ENCODE measurements around the gene DNAJC6.

GRCh38 chr1:63560232-63560662 is 33.0 kb upstream of the PGM1 start:
- PRO-cap = no peak
- RAMPAGE, long total RNA, 4 experiments = no peak in any of the 4 experiments

DNA sequence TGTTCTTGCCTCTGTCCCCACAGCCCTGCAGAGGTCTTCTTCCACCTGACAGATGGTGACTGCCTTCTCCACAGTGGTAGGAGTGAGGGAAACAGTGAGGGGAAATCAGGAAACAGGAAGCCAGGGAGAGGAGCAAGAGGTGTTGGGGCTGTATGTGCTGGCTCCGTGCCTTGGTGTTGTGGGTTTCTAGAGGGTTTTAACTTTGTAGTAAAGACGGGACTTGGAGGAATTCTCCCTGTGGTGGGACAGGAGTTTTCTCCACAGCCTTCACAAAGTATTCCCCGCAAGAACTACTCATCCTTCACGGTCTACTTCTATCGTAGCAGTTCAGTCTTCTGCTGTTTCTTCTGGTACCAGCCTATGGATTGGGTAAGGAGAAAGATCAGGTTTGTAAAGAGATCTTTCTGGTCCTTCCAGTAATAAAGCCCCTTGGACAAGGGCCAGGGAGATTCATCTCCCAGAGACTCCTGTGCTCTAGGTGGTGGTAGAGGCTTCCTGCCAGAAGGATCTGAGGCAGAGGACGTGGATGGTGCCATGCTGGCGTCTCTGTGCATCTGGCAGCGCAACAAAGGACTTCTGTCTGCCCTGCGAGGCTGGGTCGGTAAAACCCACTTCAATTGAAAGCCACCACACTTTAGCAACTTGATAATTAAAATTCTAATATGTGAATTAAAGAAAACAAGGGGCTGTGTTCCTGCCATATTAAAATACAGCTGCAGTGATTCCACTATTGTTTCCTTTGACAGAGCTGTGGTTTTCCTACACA is 73.4 kb downstream of the ROR1 start:
- PRO-cap = no peak
- RAMPAGE, long total RNA, 4 experiments = no peak in any of the 4 experiments

- PRO-cap = no peak
- RAMPAGE, long total RNA, 4 experiments = no peak in any of the 4 experiments
Measured at GRCh38 chr1:64320444-64320643, 116.9 kb downstream of the UBE2U start.

DNA sequence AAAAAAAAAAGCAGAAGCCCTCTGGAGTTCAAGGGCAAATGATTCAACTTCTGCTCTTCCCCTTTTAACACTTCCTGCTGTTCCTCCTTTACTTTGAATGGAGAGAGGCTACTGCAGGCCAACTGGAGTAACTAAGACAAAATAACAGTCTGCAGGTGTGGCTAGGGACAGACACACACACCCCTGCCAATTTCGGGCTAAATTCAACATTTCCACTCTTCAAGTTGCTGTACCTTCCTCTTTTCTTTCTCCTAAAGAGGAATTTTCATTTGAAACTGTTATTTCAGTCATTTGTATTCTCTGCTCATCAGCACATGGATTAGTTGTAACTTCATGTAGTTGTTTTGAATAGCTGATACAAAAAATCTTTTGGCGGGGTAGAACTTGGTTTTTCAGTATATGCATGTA is 42.5 kb downstream of the CACHD1 start:
- PRO-cap = no peak
- RAMPAGE, long total RNA, 4 experiments = no peak in any of the 4 experiments

GRCh38 chr1:64691363-64691984 is 53.4 kb upstream of the RAVER2 start:
- PRO-cap = no peak
- RAMPAGE, long total RNA, 4 experiments = no peak in any of the 4 experiments

DNA sequence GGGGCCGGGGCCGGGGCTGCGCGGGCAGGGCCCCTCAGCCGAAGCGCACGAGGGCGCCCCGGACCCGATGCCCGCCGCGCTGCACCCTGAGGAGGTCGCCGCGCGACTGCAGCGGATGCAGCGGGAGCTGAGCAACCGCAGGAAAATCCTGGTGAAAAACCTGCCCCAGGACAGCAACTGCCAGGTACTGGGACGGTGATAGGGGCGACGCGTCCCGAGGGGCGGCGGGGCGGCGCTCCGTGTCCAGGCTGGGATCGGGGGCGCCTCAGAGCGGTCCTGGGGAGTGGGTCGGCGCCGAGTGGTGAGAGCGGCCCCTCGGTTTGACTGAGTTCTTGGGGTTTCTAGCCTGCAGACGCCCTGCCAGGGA is 346 bp downstream of the RAVER2 start:
- PRO-cap = no peak
- RAMPAGE, long total RNA, 4 experiments = no peak in any of the 4 experiments

GRCh38 chr1:64837871-64838171 is 92.9 kb downstream of the RAVER2 start:
- PRO-cap = no peak
- RAMPAGE, long total RNA, 4 experiments = no peak in any of the 4 experiments

DNA sequence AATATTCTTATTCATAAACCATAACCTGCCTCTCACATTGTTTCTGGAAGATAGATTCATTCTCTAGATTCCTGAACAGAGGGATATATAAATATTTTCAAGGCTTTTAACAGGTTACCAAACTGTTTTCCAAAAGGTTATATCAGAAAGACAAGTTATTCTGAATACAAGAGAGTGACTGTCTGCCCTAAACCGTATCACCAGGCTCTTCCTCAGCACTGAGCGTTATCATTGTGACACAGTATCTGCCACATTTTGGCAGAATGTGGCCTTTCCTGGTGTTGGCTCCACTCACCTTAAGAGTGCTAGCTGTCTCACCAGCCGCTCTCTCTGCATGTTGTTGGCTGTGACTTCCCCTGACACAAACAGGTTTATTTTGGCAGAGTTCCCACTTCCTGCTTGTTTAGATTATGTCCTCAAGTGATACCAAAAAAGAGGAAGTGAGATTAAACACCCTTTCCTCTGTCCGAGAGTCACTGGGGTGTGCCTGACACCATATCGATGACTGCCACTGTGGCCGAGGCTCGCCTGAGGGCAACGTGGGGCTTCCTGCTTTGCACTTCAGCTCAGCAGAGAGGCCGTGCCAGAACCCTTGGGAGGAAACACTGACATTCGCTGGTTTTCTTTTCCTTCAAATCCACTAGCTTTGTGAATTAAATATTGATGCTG is 102.3 kb downstream of the JAK1 start:
- PRO-cap = no peak
- RAMPAGE, long total RNA, 4 experiments = no peak in any of the 4 experiments

DNA sequence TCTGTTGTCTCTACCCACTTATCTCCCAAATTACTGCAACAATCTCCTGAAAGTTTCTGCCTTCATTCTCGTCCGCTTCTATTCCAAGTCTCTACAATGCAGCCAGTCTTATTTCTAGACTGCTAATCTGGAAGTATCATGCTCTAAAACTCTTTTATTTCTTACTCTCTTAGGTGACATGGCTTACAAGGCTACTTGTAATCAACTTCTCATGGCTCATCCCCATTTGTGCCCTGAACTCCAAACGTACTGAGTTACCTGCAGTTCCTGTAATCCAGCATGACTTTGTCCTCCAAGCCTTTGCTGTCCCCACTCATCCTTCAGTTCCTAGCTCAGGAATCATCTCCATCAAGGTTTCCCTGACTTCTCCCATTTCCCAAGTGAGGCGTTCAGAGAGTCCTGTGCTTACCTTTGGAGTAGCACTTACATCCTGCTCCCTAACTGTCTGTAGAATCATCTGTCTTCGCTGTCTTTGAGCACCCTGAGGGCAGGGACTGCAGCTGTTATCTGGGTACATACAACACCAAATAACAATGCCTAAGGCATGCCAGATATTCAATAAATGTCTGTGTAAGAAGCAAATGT is 65.6 kb downstream of the JAK1 start:
- PRO-cap = no peak
- RAMPAGE, long total RNA, 4 experiments = no peak in any of the 4 experiments

GRCh38 chr1:64919150-64919715 is 47.1 kb downstream of the JAK1 start:
- PRO-cap = no peak
- RAMPAGE, long total RNA, 4 experiments = no peak in any of the 4 experiments

DNA sequence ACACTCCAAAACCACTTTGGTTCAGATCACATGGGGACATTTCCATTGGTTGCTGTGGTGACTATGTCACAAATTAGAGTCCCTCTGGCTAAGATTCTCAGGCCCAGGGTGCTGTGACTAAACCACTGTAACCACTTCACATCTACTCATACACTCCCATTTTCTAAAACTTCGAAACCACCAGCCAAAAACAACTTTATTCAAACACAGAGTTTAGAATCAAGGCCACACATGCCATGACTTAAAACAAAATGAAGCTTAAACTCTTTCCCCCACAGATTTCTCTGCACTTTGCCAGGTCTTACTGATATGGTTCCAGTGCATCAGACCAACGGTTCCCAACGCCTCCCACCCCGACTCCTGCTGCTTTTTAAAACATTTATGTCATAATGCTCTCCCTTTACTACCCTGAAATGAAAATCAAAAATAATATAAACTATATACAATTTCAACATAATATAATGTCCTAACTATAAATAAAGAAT is 42.8 kb downstream of the JAK1 start:
- PRO-cap = no peak
- RAMPAGE, long total RNA, 4 experiments = no peak in any of the 4 experiments

DNA sequence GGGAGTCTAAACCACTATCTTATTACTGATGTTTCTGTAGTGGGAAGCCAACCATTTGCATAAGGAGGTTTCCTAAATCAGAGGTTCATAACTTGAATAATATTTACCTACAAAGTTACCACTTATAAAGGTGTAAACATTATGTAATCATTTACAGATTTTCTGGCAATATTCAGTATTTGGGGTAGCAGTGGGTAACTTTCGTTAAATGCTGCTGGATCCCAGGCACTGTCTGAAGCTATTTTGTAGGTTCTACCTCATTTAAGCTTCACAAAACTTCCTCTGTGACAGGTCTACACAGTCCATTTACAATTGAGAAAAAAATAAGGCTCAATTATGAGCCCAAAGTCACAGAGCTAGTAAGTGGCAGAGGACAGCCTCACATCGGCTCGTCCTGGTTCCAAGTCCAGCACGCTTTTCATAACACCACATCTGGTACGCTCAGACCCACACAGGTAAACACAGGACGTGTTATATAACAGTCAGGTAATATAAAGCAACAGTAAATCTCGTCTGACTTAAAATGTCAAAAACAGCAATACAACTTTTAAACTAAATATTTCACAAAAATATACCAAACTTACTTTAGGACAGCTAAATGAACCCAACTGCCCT is 13.2 kb downstream of the JAK1 start:
- PRO-cap = no peak
- RAMPAGE, long total RNA, 4 experiments = no peak in any of the 4 experiments

DNA sequence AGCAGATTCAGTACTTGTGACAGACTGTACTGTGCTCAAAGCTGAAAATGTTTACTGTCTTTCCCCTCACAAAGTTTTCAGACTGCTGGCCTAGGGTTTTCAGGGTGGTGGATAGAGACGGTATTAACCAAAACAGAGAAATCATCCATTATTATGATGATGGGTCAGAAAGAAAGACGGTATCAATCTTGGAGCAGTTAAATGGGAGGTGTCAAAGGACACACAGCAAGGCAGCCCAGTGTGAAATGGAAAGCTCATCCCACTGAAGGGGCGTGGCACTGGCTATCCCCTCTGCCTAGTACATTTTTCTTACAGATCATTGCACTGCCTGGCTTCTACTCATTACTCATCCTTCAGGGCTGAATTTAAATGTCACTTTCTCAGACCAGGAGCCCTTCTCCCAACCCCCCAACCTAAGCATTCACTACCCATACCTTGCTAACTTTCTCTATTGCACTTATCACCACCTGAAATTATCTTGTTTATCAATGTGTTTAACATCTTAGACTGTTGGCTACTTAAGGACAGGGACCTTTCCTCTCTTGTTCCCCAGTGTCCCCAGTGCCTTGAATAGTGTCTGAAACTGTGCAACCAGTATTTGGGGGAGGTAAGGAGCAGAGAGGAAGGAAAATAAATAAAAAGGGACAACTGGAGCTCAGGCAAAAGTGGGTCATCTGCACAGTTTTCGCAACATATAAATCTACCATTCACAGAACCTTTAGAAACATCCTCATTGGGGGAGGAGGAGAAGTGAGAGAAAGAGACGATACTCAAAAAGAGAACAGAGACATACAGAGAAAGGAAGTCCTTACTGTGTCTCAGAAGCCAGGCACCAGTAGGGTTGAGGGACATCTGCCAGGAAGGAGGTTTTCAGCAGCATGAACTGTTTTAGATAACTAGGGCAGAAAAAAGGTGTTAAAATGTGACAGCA is 10.0 kb downstream of the JAK1 start:
- PRO-cap = no peak
- RAMPAGE, long total RNA, 4 experiments = no peak in any of the 4 experiments

GRCh38 chr1:65049276-65049995 is 83.1 kb upstream of the JAK1 start:
- PRO-cap = no peak
- RAMPAGE, long total RNA, 4 experiments = no peak in any of the 4 experiments

GRCh38 chr1:65065571-65065964 is 82.4 kb upstream of the AK4 start:
- PRO-cap = no peak
- RAMPAGE, long total RNA, 4 experiments = no peak in any of the 4 experiments

DNA sequence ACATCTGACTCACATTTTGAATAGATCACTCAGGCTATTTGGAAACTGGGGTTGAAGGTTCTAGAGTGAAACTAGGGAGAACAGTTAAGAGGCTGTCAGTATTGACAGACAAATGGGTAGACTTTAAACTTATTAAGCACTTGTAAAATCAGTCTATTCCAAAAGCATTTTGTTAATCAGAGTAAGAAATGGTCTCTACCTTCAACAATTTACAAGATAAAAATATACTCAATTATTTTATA is 16.8 kb downstream of the AK4 start:
- PRO-cap = no peak
- RAMPAGE, long total RNA, 4 experiments = no peak in any of the 4 experiments

GRCh38 chr1:65174848-65175651 is 27.0 kb downstream of the AK4 start:
- PRO-cap = no peak
- RAMPAGE, long total RNA, 4 experiments = no peak in any of the 4 experiments

- PRO-cap = no peak
- RAMPAGE, long total RNA, 4 experiments = no peak in any of the 4 experiments
Measured at GRCh38 chr1:65175998-65176614, 28.1 kb downstream of the AK4 start.

- PRO-cap = no peak
- RAMPAGE, long total RNA, 4 experiments = no peak in any of the 4 experiments
Measured at GRCh38 chr1:65309091-65309790, at the start of gene DNAJC6. TSS of gene DNAJC6 (plus strand) at chr1:65309543.

GRCh38 chr1:65394514-65395093 is 25.9 kb upstream of the LEPR start:
- PRO-cap = no peak
- RAMPAGE, long total RNA, 4 experiments = no peak in any of the 4 experiments

Data from omental fat pad (tissue), 4 donors.